ENCODE results near the genes ZSWIM4, PALM3 and ADGRL1.

GRCh38 chr19:13181763-13182378, 31.7 kb downstream of the IER2 start:
- PRO-cap, 2 experiments: no peak in any of the 2 experiments
- RAMPAGE, long total RNA, 4 experiments: no peak in any of the 4 experiments

GRCh38 chr19:13281601-13282500, 131.6 kb downstream of the IER2 start:
- PRO-cap, 2 experiments: no peak in any of the 2 experiments
- RAMPAGE, long total RNA, 4 experiments: no peak in any of the 4 experiments

GRCh38 chr19:13795213-13796273, at the start of gene ZSWIM4:
ZSWIM4 (plus strand) TSS chr19:13795443.
- PRO-cap, 2 experiments: peak in 2 of 2 experiments; most common plus-strand start chr19:13795443 (in 1)
- RAMPAGE, long total RNA, 4 experiments: start-site peak on the plus strand in 3 of 4 experiments, at chr19:13795385-13795464 at its widest, 26 to 41 reads per replicate

DNA sequence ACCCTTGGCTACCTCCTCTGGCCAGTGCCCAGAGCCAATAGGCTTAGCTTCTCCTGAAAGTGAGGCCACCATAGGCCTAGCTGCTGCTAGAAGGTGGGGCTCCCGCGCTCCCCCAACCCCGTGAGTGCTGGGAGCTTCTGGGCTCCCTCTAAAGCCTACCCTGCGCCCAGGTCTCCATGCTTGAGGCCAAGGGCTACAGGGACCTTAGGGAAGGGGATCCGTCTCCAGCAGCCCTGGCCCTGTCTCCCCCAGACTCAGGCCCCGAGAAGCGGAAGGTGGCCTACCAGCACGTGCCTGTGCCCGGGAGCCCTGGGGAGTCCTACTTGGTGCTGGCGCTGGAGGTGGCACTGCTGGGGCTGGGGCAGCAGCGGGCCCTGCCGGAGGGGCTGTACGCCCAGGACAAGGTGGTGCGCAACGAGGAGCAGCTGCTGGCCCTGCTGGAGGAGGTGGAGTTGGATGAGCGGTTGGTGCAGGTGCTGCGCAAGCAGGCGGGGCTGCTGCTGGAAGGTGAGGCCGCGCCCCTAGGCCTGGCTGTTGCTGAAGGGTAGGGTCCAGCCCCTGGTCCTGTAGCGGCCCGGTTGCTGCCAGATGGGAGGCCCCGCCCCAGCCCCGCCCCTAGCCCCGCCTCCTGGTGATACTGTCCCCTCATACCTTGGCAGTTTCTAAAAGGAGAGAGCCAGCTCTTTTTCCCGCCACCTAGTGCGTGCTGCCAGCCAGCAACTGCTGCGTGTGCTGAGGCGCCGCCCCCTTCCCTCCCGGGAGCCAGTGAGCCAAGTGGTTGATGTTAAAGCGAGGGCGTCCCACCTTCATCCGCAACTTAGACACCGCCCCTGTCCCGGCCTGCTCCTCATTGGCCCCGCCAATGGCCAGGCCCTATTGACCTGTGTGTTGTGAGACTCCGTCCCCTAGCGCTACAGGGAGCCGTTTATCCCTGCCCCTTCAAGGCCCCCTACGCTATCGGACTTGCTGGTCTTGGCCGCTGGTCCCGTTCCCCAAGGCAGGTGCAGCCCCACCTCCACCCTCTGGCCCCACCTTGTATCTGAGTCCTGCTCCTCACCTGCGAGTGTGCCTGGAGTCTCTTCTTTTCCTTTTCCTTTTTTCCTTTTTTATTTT, 22.6 kb downstream of the ZSWIM4 start:
- PRO-cap, 2 experiments: no peak in any of the 2 experiments
- RAMPAGE, long total RNA, 4 experiments: start-site peak on the plus strand in 1 of 4 experiments, centred at position 240 of the sequence, 12 reads per replicate; start-site peak on the minus strand in 1 of 4 experiments, centred at position 460 of the sequence, 5 reads per replicate

DNA sequence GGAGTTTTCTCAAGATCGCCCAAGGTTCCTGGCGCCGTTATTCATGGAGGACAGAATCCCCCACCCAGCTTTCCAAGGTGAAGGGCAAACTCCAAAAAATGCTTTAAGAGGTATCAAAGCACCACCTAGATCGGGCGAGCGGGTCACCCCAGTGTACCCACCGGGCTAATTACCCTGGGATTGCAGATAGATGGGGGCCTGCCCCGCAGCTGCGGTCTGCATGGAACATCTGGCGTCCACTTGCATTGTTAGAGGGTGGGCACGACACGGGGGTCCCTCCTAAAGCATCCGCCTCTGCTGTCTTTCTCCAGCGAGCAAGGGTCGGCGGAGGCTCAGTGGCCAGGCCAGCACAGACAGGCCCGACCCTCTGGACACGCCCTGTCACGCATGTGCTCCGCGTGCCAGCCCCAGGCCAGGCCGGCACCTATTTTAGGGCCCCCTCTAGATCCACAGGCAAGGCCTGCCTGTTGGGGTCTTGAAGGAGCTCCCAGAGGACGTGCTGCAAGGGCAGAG, 35.9 kb upstream of the NANOS3 start:
- PRO-cap, 2 experiments: peak in 2 of 2 experiments; most common plus-strand start position 444 of the sequence (in 2); most common minus-strand start position 302 of the sequence (in 1)
- RAMPAGE, long total RNA, 4 experiments: no peak in any of the 4 experiments

- PRO-cap, 2 experiments: no peak in any of the 2 experiments
- RAMPAGE, long total RNA, 4 experiments: no peak in any of the 4 experiments
Measured at GRCh38 chr19:13863990-13864426, 12.9 kb upstream of the NANOS3 start.

DNA sequence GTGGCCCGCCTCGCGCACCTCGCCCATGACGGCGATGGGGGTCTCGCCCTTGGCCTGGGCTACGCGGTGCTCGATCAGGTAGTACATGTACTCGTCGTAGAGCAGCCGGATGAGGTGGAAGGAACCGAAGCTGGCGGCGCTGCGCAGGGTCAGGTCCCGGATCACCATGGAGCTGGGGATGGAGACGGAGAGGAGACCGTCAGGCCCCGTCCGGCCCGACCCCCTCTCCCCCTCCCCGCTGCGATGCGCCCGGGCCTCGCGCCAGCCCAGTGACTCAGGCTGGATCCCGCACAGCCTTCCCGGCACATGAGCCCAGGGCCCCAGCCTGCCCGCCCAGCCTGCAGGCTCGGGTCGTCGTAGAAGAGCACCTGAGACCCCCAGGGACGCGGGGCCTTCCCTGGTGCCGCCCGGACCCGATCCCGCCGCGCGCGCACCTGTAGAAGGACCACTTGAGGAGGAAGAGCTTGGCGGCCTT, 10.8 kb downstream of the DCAF15 start:
- PRO-cap, 2 experiments: no peak in any of the 2 experiments
- RAMPAGE, long total RNA, 4 experiments: no peak in any of the 4 experiments

GRCh38 chr19:13983046-13983868, 22.9 kb downstream of the RFX1 start:
- PRO-cap, 2 experiments: no peak in any of the 2 experiments
- RAMPAGE, long total RNA, 4 experiments: no peak in any of the 4 experiments

DNA sequence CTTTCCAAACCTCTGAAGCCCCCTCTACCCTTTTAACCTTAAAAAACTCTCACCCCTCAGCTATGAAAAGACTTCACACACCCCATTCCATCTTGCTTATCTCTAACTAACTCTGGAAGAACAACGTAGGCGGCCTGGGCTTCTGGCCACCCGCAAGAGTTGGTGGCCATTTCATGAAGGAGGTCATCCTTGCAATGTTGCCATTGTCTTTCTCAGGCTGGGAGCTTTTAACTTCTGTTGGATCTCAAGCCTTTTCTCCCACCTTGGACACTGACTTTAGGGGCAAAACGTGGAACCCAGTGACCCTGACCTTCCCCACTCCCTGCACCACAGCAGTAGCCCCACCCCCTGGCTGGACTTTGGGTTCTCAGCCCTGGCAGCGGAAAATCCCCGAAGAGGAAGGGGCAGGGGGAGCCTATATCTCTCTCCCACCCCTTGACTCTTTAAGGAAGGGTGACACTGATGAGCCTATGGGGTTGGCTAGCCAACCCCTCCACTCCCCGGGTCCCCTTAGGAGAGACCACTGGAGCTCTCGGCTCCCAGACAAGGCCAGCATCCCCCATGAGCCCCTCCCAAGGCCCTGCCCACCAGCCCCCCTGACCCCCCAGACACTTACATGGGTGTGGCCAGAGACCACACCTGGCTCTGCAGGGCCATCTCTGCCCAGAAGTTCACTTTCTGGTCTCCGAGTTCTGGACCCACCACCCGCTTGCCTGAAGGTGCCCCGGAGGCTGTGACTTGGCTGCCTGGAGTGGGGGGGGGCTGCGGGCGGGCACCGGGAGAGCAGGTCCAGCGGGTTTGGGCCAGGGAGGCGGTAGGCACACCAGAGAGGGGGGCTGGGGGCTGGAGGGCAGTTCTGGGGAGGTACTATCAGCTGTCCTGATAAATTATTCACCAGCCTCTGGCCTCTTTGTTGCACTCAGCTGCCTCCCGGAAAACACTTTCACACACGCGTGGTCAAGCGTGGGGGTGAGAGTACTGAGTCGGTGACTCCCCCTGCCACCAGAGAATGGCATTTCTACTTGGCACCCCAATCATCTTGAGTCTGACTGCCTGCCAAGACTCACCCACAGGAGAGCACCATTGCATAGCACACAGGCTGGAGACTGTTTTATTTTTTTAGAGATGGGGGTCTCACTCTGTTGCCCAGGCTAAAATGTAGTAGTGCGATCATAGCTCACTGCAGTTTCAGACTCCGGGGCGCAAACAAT, at the start of gene PALM3:
Gene PALM3 (minus strand): TSS at position 753 of the 1,211 bp plus-strand sequence.
- PRO-cap, 2 experiments: peak in 1 of 2 experiments; most common plus-strand start position 946 of the sequence (in 1); most common minus-strand start position 735 of the sequence (in 1)
- RAMPAGE, long total RNA, 4 experiments: start-site peak on the minus strand in 3 of 4 experiments, centred at positions 703 to 745 of the sequence, 63 to 127 reads per replicate

DNA sequence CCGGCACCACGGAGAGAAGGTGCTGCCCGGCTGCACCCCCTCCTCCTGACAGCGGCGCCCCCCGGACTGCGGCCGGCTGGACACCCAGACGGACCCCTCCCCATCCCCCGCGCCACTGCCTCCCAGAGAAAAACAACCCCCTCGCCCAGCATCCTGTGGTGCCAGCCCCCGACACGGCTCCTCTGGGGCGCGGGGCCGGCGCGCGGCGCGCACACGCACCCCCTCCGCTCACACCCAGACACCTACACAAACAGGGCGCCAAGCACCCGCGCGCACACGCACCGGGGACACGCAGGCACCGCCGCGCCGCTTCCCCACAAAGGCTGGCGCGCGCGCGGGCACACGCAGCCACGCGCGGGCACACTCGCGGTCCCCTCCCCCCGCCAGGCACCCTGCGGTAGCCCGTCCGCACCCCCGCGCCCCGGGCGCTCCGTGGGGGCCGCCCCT, 621 bp downstream of the ADGRL1 start:
- PRO-cap, 2 experiments: no peak in any of the 2 experiments
- RAMPAGE, long total RNA, 4 experiments: no peak in any of the 4 experiments

DNA sequence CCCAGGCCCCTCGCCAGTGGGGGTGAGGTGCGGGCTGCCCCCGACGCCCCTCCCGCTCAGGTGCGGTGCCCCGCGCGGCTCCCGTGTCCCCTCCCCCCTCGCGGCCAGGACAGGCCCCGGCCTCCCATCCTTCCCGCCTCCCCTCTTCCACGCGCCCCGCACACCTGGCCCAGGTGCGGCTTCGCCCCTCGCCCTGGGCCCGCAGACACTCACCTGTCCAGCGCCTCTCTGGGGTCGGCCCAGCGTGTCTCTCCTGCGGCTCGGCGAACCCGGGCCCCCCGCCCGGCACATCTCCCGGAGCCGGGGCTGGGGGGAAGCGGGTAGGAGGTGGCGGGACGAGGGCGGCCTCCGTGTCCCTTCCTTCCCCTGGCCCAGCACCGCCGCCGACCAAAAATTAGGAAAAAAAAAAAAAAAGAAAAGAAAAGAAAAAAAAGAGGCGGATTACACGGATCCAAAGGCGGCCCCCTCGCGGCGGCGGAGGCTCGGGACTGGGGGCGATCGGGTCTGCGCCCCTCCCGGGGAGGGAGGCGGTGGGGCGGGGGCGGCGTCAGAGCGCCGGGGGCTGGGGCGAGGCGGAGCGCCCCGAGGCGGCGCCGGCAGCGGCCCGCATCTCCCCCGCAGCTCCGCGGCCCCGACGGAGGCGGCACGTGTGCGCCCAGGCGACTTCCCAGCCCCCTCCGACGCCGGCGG, at the start of gene ADGRL1:
Gene ADGRL1 (minus strand): TSS at position 398 of the 690 bp plus-strand sequence.
- PRO-cap, 2 experiments: no peak in any of the 2 experiments
- RAMPAGE, long total RNA, 4 experiments: no peak in any of the 4 experiments

DNA sequence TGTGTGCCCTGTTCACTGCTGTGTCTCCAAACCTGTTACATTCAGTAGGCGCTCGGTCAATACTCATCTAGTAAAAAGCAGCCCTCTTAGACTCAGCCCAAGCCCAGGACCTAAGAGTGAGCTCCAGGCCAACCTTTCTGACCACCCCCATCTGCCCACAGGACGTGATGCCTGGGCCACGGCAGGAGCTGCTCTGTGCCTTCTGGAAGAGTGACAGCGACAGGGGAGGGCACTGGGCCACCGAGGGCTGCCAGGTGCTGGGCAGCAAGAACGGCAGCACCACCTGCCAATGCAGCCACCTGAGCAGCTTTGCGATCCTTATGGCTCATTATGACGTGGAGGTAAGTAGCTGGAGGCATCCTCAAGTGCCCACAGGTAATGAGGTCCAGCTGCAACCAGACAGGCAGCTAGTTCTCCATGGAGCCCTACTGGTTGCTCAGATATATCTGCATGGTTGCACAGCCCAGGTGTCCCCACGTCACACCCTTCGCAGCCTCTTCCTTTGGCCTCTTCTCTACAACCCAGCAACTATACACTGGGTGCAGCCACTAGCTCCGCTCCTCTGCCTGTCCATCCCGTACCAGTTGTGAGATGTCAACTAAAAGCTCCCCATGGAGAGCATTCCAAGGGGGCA, 14.8 kb downstream of the DDX39A start:
- PRO-cap, 2 experiments: no peak in any of the 2 experiments
- RAMPAGE, long total RNA, 4 experiments: no peak in any of the 4 experiments

GRCh38 chr19:14494556-14495693, 1.0 kb downstream of the GIPC1 start:
- PRO-cap, 2 experiments: no peak in any of the 2 experiments
- RAMPAGE, long total RNA, 4 experiments: no peak in any of the 4 experiments

- PRO-cap, 2 experiments: no peak in any of the 2 experiments
- RAMPAGE, long total RNA, 4 experiments: no peak in any of the 4 experiments
Measured at GRCh38 chr19:14740764-14741502, 37.4 kb downstream of the ADGRE2 start.

GRCh38 chr19:14786263-14786690, 7.9 kb upstream of the ADGRE2 start:
- PRO-cap, 2 experiments: no peak in any of the 2 experiments
- RAMPAGE, long total RNA, 4 experiments: no peak in any of the 4 experiments

- PRO-cap, 2 experiments: no peak in any of the 2 experiments
- RAMPAGE, long total RNA, 4 experiments: no peak in any of the 4 experiments
Measured at GRCh38 chr19:15197234-15197837, 3.5 kb downstream of the NOTCH3 start.

- PRO-cap, 2 experiments: no peak in any of the 2 experiments
- RAMPAGE, long total RNA, 4 experiments: no peak in any of the 4 experiments
Measured at GRCh38 chr19:15219965-15220249, 12.3 kb downstream of the EPHX3 start.

GRCh38 chr19:15264334-15265192, 32.3 kb upstream of the EPHX3 start:
- PRO-cap, 2 experiments: no peak in any of the 2 experiments
- RAMPAGE, long total RNA, 4 experiments: start-site peak on the minus strand in 2 of 4 experiments, at chr19:15264715-15264986 at its widest, 6 to 25 reads per replicate

- PRO-cap, 2 experiments: no peak in any of the 2 experiments
- RAMPAGE, long total RNA, 4 experiments: no peak in any of the 4 experiments
Measured at GRCh38 chr19:15297426-15298260, 34.7 kb downstream of the BRD4 start.

DNA sequence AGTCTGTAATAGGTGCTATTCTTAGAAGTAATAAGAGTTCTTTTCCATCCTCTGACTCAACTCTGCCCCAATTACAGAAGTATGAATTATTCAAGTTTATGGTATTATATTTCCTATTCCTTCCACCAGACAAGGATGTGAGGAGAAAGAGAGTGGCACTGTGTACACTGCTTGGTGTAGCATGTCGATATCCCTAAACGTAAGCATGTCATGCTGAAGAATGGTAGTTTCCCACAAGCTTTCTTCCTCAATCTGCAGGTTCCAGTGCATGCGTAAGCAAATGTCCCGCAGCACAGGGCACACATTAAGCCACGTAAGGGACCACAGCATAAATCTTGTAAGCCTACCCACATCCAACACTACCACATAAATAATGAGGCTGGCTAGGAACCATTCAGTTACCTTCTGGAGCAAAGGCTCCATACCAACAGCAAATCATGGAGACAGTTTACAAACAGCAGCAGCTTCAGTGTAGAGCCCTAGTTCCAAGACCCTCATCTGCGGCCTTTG, 14.0 kb downstream of the BRD4 start:
- PRO-cap, 2 experiments: no peak in any of the 2 experiments
- RAMPAGE, long total RNA, 4 experiments: no peak in any of the 4 experiments